Cardiac ventricle fibroblast (primary cell): ENCODE measurements around a stretch of chr15.

DNA sequence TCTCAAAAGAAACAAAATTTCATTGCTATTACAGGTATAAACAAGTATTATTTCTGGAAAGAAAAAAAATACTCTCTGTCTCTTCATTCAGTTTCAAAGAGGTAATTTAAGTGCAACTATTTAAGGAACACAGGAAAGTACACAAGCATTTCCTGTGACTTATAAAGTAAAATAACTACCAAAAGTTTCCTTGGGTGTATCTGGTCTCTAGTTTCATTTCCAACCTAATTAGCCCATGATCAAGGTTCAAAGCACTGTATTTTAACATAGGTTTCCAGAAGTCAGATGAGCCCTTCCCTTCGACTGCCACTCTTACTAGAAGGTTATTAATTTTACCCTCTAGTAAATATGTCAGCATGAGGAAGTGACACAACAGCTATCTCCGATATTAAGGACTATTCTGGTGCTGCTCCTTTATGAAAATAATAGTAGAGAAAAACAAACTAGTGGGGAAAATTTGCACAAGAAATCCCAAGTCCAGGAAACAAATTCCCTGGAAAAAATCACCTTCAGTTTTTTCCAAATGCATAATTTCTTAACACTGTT is 35.4 kb downstream of the CCPG1 start:
- RAMPAGE, long total RNA: no peak

GRCh38 chr15:55457435-55458060 is 49.3 kb downstream of the PIERCE2 start:
- RAMPAGE, long total RNA: no peak

GRCh38 chr15:55652186-55652891 is 64.2 kb upstream of the PYGO1 start:
- RAMPAGE, long total RNA: no peak

DNA sequence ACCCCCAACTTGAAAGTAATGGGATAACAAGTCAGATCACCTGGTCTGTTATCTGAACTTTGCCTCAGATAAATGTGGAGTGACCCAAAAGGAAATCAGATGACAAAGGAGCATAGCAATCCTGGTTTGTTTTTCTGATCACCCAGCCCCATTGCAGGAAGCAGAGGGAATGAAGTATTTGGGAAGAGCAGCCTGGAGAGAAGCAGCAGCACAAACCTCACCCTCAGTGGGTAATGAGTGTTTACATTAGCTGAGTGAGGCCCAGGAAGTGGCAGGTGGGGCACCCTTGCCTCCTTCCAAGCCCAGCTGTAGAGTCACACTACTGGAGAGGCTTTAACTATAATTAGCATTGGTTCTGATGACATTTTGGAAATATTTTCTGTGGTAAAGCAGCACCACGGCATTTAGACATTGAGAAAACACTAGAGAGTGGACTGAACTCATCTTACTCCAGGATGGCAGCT is 48.9 kb upstream of the PRTG start:
- RAMPAGE, long total RNA: no peak

GRCh38 chr15:55915080-55915520 is 78.3 kb downstream of the NEDD4 start:
- RAMPAGE, long total RNA: no peak

GRCh38 chr15:56719169-56719597 is 14.1 kb downstream of the ZNF280D start:
- RAMPAGE, long total RNA: no peak

GRCh38 chr15:56815205-56815531 is 81.9 kb upstream of the ZNF280D start:
- RAMPAGE, long total RNA: no peak

- RAMPAGE, long total RNA: no peak
Observed at GRCh38 chr15:56886583-56886865, 31.9 kb upstream of the TCF12 start.

DNA sequence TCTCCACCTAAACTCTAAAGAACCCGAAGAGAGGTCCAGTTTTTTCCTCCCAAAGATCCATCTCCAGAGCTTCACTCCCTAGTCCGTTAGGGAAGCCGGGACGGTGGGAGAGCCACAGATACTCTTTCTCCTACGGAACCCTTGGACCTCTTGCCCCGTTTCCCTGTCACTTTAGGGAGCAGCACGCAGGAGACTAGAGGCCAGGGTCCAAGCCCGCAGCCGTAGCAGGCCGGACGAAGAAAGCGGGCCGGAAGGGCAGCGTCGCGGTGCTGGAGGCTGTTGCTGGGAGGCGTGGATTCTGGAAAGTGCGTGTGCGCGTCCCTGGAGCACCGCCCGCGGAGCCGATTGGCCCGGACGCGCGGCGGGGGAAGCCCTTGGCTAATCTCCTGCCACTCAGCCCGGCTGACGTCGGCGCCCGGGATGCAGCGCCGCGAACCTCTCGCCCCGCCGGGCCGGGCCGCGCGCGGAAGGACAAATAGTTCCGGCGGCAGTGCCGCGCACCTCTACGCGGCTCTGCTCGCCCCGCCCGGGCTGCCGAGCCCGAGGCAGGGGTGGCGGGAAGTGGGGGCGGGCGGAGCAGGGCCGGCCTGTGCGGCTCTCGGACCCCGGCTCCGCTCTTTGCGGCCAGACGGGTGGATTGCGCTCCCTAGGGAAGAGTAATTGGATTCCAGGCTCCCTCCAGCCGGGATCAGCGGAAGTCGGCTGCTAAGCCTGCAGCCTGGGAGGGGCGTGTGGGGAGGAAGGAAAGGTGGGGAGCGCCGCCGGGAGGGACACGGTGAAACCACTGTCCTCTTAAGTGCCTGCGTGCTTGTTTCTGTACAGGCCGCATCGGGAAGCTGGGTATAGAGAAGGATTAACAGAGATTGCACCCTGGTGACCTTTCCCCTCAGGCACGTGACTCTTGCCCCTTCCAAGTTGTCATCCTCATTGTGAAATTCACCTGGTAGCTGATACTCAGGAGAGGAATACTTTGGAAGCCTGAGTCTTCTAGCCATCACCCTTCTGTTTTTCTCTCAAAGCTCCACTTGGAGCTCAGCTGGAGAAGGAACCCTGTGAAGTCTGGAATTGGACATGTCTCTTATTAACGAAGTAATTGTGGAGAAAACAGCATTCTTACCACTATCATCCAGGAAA is 31.2 kb upstream of the TCF12 start:
- RAMPAGE, long total RNA: no peak

DNA sequence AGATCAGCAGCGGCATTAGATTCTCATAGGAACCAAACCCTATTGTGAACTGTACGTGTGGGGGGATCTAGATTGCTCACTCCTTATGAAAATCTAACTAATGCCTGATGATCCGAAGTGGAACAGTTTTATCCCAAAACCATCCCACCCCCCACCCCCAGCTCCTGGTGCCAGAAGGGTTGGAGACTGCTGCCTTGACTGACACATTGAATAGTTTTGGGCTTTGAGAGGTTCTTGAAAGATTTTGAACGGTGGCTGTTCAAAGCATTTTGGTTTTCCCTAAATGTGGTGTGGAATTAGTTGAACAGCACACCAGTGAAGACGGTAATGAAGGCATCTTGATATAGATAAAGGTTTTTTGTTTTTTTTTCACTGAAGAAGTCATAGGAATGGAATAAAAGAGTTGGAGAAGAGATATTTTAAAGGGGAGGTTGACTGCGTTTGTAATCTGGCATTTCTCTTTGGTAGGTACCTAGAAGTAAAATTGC is 117.5 kb downstream of the TCF12 start:
- RAMPAGE, long total RNA: no peak

DNA sequence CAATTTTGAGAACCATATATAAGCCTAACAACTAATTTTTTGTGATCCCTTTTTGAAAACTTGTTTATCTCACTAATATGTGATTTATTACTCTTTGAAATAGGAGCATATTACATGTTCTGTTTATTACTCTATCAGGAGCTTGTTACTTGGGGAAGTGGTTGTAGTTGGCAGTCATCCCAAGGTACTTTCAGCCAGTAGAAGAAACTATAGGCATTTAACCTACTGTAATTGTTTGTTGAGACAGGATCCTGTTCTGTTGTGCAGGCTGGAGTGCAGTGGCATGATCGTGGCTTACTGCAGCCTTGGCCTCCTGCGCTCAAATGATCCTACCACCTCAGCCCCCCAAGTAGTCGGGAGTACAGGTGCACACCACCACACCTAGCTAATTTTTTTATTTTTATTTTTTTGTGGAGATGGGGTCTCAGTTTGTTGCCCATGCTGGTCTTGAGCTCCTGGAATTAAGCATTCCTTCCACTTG is 195.7 kb downstream of the TCF12 start:
- RAMPAGE, long total RNA: no peak

- RAMPAGE, long total RNA: no peak
Observed at GRCh38 chr15:57330680-57331091, 45.6 kb upstream of the CGNL1 start.

GRCh38 chr15:57334264-57334838 is 42.0 kb upstream of the CGNL1 start:
- RAMPAGE, long total RNA: no peak

- RAMPAGE, long total RNA: no peak
Observed at GRCh38 chr15:57505184-57505832, 86.4 kb upstream of the MYZAP start.

- RAMPAGE, long total RNA: no peak
Observed at GRCh38 chr15:57562146-57562614, 29.5 kb upstream of the MYZAP start.

- RAMPAGE, long total RNA: no peak
Observed at GRCh38 chr15:58139624-58140430, 1.6 kb downstream of the AQP9 start.

DNA sequence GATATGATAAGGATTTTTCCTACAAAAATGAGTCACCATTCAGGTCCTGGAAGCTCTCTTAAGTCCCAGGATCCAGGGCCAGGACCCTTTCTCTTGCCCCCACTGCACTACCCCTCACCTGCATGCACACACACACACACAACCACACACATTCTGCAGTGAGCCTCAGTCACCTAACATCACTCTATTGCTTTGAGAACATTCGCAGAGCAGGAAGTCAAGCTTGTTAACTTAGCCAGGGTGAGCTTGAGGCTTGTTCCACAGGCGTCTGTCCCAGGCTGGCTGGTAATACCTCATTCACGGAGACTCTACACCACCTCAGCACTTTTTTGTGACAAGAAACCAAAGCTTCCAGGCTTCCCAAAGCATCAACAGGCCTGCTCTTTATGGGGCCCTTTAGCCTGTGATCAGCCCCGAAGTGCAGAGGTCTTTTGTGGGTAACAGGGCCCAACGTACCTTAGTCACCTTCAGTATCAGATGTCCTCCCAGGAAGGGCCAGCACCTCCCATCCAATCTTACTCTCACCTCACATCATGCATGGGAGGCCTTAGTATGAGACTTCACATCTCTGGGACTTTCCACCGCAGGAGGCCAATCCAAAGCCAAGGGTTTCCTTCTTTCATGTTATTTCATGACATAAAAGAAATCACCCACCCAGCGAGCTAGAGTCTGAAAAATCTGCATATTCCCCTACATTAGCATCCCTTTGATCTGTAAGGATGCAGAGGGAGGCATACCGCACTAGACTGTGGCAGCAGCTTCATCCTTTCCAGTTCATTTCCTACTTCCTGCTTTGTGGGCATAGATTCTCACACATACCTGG is 73.9 kb upstream of the LIPC start:
- RAMPAGE, long total RNA: no peak

- RAMPAGE, long total RNA: no peak
Observed at GRCh38 chr15:58438754-58439347, 7.1 kb downstream of the LIPC start.

DNA sequence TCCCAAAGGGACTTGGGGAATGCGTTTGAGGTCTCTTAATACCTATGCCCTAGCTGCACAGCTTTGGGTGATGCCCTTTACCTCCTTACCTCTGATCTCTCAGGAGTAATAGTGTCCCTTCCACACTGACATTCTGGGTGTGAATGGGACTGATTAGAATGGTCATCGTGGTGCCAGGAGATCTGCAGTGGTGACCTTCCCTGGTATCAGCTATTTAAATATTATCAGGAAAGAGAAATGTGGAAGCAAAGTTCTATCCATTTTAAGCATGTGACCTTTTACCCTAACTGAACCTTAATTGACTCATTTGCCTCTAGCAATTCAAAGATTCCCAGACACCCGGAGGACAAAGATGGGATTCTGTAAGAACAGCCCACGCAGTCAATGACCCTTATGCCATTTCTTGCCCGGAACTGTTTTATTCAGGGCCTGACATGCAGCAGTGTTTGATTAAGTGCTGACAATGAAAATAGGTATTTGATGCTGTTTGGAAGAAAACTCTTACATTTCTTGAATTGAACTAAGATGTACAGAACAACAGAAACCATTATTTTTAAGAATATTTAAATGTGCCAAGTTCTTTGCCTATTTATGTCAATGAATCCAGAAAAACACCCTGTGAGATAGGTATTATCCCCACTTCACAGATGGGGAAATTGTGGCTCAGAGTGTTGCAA is 10.4 kb downstream of the LIPC start:
- RAMPAGE, long total RNA: no peak

DNA sequence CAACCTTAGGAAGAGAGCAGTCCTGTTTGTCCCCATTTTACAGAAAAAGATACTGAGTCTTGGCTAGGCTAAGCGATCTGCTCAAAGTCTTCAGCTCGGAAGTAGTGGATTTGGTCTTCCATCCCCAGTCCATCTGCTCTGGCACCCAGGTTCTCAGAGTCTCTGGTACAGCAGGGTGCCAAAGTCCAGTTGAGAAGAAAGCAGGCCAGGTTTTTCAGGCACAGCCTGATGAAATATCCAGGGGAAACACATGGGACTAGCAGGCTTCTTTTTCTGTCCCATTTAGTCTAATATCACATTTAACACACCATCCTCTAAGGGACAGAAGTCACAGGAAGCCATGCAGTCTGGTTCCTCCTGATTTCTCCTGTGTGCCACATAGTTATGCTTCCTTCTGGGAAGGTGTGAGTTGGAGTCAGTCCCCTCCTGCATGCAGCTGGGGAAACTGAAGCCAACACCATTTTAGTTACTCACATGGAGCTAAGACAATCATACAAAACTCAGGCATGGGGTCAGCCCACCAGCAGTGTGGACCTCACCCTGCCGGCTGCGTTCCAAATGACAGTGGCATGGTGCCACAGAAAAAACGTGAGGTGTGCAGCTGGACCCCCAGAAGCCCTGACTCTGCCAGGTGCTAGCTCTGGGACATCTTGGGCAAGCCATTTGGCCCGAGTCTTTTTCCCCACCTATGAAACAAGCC is 44.4 kb downstream of the LIPC start:
- RAMPAGE, long total RNA: no peak